Metastatic Liver Carcinoma in the Adrenal Gland (tissue), 2 donors: Measurements from ENCODE around the gene CARTPT.

- PRO-cap, 2 experiments, result no peak in any of the 2 experiments
These were observed 69.6 kb downstream of the PIK3R1 start for GRCh38 chr5:68284925-68285758.

DNA sequence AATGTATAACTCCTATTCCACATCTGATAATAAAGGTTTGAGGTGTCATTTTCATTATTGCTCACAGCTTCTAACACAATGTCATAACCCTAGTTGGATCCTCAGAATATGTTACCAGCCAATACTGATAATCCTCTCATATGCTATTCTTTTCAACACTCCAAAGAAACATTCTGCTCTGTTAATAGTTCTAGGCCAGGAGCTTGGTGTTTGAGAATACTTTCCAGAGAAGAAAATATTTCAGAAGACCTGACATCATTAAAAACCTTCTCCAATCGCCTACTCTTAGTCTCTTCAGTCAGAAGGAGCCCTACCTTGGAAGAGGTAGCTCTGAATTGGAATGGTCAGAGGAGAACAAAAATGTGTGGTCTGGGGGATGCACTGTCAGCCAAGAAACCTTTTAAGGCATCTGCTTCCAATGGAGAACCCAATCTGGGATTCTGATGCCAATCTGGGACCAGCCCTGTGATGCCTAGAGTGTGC is 127.3 kb downstream of the PIK3R1 start:
- PRO-cap, 2 experiments, result no peak in any of the 2 experiments

- PRO-cap, 2 experiments, result no peak in any of the 2 experiments
These were observed 327.6 kb downstream of the PIK3R1 start for GRCh38 chr5:68543225-68543585.

GRCh38 chr5:68646017-68646454 is 430.5 kb downstream of the PIK3R1 start:
- PRO-cap, 2 experiments, result no peak in any of the 2 experiments

- PRO-cap, 2 experiments, result no peak in any of the 2 experiments
These were observed 50.9 kb upstream of the SLC30A5 start for GRCh38 chr5:69042860-69043426.

DNA sequence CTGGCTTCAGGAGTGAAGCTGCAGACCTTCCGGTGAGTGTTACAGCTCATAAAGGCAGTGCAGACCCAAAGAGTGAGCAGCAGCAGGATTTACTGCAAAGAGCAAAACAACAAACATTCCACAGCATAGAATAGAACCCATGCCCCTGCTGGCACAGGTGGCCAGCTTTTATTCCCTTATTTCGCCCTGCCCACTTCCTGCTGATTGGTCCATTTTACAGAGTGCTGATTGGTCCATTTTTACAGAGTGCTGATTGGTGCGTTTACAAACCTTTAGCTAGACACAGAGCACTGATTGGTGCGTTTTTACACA is 7.5 kb upstream of the CENPH start:
- PRO-cap, 2 experiments, result no peak in any of the 2 experiments

DNA sequence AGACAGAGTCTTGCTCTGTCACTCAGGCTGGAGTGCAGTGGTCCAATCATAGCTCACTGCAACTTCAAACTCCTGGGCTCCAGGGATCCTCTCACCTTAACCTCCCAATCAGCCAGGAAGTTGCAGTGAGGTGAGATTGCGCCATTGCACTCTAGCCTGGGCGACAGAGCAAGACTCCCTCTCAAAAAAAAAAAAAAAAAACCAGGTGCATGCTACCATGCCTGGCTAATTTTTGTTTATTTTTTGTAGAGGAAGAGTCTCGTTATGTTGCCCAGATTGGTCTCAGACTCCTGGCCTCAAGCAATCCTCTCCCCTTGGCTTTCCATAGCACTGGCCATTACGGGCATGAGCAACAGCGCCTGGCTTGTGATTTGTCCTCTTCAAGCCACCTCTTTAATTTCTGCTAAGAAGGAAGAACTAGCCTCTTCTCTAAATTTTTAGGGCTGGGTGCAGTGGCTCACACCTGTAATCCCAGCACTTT is 31.6 kb downstream of the CCDC125 start:
- PRO-cap, 2 experiments, result no peak in any of the 2 experiments

DNA sequence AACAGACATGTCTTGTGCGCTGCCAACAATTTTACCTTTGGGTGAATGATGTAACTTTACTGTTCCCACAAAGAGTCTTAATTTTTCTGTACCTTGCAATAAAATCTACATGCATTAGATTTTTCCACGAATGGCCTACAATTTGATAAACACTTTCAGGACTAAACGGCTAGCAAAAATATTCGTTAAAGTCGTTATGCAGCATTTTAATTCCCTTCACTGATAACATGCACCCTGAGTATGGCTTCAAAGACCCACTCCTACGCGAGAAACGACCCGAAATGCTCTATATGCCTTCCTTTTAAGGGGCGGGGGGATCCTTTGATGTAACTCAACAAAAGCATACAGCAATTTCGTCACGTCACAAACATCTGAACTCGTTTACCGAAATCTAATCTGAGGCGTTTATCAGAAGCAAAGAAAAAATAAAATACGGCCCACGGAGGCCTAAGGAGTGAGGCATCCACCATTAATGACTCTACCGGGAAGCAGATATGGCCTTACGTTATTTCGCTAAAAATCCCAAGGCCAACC is 661 bp downstream of the AK6 start:
- PRO-cap, 2 experiments, result no peak in any of the 2 experiments

DNA sequence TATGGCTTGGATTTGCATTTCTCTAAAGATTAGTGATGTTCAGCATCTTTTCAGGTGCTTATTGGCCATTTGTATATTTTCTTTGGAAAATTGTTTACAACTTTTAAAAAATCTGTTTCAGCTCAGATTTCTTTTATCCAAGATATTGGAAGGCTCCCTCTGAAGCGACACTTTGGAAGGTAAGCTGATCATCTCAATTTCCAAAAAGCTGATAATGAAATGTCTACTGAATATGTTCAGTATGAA is 4.6 kb upstream of the MARVELD2 start:
- PRO-cap, 2 experiments, result no peak in any of the 2 experiments

DNA sequence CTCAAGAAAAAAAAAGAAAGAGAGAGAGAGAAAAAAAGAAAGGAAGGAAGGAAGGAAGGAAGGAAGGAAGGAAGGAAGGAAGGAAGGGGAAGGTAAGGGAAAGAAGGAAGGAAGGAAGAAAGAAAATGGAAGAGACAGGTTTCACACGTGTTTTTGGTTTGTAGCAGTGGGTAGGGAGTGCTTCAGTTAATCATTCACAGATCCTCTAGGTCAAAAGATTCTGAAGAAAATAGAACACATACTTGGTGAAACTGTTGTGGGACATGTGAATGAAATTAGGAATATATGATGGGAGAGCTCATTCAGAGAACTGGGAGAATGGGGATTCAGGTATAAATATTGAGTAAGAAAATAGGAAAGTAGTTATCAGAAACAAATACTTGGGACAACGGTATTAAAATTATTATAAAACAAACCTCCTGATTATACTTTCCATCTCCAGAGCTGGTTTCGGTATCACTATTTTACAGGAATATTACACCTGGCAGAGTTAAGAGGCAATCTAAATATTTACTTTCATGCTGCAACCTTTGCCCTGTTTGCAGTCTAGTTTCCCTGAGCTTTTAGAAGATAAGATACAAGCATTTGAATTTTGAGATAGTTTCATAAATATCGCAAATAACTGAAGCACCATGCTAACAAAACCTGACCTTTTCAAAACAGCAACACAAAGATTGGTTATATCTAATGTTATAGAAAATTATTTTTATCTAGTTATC is 37.2 kb downstream of the MARVELD2 start:
- PRO-cap, 2 experiments, result no peak in any of the 2 experiments

- PRO-cap, 2 experiments, result no peak in any of the 2 experiments
These were observed 10.3 kb downstream of the BDP1 start for GRCh38 chr5:71465656-71466302.

DNA sequence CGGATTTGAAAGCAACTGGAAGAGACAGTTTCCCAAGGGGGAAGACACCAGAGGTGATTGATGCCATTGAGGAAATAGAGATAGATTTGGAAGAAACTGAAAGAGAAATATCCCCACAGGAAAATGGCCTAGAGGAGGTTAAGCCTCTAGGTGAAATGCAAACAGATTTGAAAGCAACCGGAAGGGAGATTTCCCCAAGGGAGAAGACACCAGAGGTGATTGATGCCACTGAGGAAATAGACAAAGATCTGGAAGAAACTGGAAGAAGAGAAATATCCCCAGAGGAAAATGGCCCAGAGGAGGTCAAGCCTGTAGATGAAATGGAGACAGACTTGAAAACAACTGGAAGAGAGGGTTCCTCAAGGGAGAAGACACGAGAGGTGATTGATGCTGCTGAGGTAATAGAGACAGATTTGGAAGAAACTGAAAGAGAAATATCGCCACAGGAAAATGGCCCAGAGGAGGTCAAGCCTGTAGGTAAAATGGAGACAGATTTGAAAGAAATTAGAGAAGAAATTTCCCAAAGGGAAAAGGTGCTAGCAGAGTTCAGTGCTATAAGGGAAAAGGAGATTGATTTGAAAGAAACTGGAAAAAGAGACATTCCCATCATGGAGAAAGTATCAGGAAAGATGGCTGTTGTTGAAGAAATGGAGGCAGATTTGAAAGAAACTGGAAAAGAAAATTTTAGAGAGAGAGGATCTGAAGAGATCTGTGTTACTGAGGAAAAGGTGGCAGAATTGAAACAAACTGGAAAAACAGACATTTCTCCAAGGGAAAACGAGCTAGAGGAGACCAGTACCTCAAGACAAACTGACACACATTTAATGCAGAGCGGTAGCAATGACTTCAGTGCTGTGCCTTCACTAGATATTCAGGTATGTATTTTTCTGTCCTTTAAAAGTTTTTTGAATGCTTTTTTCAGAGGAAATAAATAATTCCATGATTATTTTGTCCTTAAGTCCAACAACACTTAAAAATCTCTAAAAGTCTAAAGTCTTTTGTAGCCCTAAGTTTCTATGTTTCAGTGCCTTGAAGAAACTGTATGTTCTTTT is 55.2 kb downstream of the BDP1 start:
- PRO-cap, 2 experiments, result no peak in any of the 2 experiments

GRCh38 chr5:71522066-71522481 is 65.1 kb upstream of the MCCC2 start:
- PRO-cap, 2 experiments, result no peak in any of the 2 experiments

- PRO-cap, 2 experiments, result no peak in any of the 2 experiments
These were observed 45.0 kb downstream of the MCCC2 start for GRCh38 chr5:71631926-71632759.

DNA sequence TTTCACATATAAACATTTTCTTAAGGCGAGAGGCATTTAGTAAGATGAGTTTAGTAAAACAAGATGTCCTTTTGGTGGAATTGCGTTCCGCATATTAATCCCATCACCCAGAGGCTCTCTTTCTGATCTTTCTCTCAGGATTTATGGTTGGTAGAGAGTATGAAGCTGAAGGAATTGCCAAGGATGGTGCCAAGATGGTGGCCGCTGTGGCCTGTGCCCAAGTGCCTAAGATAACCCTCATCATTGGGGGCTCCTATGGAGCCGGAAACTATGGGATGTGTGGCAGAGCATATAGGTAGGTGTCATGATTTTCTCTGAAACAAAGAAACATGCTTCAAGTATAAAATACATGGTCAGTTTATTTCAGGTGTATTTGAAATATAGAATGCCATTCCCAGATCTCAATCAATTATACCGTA is 61.8 kb downstream of the MCCC2 start:
- PRO-cap, 2 experiments, result no peak in any of the 2 experiments

DNA sequence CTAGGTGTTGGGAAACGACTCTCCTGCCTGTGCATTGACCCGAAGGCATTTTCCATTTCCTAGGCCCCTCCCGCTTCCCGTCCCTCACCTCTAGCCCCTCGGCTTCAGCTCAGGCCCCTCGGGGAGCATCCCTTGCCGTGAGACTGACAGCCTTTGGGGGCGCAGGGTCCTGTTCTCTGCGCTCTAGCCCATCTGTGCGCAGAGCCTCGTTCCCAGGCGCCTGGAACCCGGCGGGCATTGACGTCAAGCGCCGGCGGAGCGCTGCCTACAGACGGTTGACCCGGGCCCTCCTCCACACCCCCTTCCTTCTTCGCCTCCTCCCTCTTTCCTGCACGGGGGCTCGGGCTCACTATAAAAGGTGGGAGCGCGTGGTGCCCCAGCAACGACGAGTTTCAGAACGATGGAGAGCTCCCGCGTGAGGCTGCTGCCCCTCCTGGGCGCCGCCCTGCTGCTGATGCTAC is at the start of gene CARTPT:
Gene CARTPT (plus strand): TSS at position 382 of the 461 bp plus-strand sequence.
- PRO-cap, 2 experiments, result no peak in any of the 2 experiments

GRCh38 chr5:72138783-72139446 is 31.6 kb downstream of the MAP1B start:
- PRO-cap, 2 experiments, result no peak in any of the 2 experiments

- PRO-cap, 2 experiments, result no peak in any of the 2 experiments
These were observed 94.8 kb downstream of the MRPS27 start for GRCh38 chr5:72225200-72225685.

DNA sequence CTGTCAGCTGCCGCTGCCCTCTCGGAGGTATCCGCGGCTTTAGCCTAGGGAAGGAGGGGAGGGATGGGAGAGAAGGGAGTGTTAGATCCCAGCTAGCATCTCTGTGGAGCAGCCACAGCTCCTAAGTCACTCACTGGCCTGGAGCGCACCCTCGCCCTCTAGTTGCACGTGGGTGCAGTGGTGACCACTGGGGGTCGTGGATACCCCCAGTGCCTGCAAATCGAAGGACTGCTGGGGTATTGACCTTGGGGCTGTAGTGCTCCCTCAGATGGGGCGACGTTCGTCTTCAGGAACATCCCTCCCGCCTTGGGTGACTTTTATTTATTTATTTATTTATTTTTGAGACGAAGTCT is 286 bp downstream of the PTCD2 start:
- PRO-cap, 2 experiments, result no peak in any of the 2 experiments

GRCh38 chr5:72463931-72464322 is 43.3 kb downstream of the ZNF366 start:
- PRO-cap, 2 experiments, result no peak in any of the 2 experiments